Pulmonary lymph node (tissue), 1 donor: ENCODE data around the genes RNF133, TAS2R16, SLC13A1, RBM28 and GARIN1A.

GRCh38 chr7:122698886-122699404 is at the start of gene RNF133:
Gene RNF133 (minus strand): TSS chr7:122699117.
- PRO-cap = no peak

- PRO-cap = no peak
These were observed 83.8 kb downstream of the CADPS2 start for GRCh38 chr7:122802294-122802996.

- PRO-cap = no peak
These were observed at the start of gene TAS2R16 for GRCh38 chr7:122995543-122996090. Gene TAS2R16 (minus strand): TSS chr7:122995700.

DNA sequence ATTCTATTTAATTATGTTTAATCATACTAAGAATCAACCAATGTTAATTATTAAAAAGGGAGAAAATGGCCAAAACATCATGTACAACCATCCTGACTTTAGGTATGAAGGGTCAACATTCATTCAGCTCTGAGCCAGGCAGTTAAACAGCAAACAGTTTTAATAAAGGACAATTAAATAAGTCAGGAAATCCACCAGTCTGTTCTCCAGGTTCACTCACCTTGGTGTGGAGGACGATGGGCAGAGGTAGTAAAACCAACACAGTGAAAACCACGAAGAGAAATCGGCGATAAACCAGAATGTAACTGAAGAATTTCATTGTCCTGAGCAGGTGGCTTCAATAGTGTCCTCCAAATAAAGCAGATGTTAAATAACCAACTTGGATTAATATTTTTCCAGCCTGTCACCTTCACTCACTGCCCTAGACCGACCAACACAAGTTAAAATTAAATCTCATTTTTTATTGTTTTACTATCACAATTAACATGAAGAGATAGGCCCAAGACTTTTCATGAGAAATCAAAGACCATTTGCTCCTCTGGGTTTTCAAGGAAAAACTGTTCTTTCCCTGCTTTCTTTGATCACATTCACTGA is at the start of gene SLC13A1:
TSS of gene SLC13A1 (minus strand) at position 342 of the 594 bp plus-strand sequence.
- PRO-cap = no peak

- PRO-cap = no peak
These were observed 6.3 kb downstream of the IQUB start for GRCh38 chr7:123527699-123528854.

- PRO-cap = no peak
These were observed 764 bp downstream of the LMOD2 start for GRCh38 chr7:123656479-123656780.

- PRO-cap = no peak
These were observed 14.3 kb upstream of the WASL start for GRCh38 chr7:123763134-123763462.

- PRO-cap = no peak
These were observed 140.6 kb downstream of the GRM8 start for GRCh38 chr7:127112153-127112474.

DNA sequence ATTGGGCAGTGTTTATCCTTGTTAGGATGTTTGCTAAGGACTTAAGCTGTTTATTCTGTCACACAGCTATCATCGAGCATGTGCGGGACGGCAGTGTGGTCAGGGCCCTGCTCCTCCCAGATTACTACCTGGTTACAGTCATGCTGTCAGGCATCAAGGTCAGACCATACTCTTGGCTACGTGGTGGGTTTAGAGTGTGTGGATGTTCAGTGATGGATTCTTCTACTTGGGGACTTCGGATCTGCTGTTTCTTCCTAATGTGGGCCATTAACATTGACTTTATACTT is 50.3 kb downstream of the SND1 start:
- PRO-cap = no peak

GRCh38 chr7:128064778-128065458 is 33.7 kb upstream of the LRRC4 start:
- PRO-cap = no peak

DNA sequence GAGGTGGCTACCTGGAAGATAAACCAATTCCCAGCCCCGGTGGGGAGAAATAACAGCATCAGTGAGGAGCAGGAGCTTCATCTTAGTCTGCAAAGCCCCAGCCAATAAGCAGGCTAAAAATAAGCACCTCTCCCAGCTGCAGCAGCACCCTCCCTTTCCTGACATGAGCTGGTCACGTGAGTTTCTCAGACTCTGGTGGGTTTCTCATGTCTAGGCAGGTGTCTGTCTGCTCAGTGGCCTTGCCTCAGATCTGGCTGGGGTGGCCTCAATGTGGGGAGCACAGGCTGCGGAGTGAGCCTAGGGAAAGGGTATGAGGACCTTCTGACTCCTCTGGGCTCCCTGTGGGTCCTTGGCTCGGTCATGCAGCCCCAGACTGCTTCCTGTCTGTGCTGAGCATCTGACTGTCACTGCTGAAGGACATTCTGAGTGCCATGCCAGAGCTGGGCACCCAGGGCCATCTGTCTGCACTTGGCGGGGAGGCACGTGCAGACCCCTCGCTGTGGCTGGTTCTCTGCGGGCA is 81.6 kb upstream of the LRRC4 start:
- PRO-cap = no peak

GRCh38 chr7:128135581-128136774 is 104.7 kb upstream of the LRRC4 start:
- PRO-cap = bidirectional peak, plus-strand start at chr7:128135908, minus-strand start at chr7:128135783; unidirectional peak, plus-strand start at chr7:128135908

DNA sequence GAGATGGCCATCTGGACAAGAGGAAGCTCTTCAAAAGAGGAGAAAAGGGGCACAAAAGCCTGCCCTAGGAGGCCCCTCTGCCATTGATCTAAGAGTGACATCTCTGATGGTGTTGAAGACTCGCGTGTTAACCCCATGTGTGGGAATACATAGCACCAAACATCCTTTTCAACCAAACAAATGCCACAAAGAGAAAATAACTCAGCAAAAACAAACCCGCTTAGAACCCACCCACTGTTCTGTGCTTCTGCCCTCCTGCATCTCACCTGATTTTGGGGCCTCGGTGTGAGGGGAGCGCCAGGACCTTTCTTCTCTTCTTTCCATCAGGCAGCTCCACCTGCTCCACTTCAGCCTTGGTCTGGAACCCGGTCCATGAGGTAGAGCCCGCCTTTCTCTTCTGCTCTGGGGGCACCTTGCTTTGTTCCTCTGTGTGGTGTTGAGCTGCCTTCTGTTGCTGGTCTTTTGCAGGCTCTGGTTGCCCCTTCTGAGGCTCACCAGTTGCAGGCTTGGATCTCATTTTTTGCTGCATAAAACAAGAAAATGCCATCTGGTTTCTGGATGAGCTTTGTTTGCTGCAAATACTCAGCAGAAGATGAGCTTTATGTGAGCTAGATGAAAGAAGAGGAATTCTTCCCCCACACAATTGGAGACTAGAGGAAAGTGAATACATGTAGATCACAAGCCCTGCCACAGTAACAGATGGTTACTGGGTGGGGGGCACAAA is 29.0 kb downstream of the RBM28 start:
- PRO-cap = no peak

DNA sequence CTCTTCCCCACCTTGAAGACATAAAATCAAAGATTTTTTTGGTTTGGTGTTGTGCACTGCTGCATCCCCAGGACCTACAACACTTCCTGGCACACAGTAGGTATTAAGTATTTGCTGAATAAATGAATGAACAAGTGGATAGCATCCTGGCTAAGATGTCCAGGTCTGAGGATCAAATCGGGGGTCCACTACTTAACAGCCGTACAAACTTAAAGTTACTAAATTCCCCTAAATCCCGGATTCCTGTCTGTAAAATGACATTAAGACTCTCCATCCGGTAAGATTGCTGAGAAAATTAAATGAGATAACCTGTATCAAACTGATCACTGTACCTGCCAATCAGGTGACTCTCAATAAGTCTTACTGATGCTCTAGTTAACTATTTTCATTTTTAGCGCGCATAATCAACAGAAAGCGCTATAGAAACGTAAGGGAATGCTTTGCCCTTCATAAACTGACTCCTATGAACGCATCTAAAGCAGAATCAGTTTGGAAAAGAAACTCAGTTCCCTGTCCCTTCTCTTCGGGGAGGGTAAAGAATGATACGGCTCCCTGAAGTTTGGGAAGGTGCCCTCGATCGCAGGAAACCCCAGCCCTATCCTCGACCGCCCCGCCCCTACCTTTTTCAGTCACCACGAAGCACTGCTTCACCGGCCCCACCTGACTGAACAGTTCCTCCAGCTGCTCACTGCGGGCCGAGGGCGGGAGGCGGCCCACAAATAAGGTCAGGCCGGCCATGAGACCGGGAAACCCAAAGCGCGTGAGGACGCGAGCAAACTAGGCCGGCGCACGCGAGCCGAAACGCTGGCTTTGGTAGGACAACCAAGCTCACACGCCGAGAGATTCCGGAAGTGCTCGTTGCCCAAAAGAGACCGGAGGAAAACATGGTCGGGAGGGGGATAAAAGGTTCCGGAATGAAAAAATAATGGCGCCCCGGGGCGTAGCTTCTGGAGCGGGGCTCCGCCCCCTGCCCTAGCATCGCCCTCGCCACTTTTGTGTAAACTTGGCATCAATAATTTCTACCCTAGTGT is at the start of gene RBM28:
TSS of gene RBM28 (minus strand) at position 853 of the 1,031 bp plus-strand sequence.
- PRO-cap = unidirectional peak, minus-strand start at position 842 of the sequence

- PRO-cap = bidirectional peak, plus-strand start at chr7:128531346, minus-strand start at chr7:128531081
These were observed 54.0 kb downstream of the METTL2B start for GRCh38 chr7:128530276-128531287.

- PRO-cap = no peak
These were observed 33.0 kb upstream of the GARIN1A start for GRCh38 chr7:128638537-128640045.

GRCh38 chr7:128671982-128672420 is at the start of gene GARIN1A:
Gene GARIN1A (plus strand): TSS chr7:128672292.
- PRO-cap = no peak

DNA sequence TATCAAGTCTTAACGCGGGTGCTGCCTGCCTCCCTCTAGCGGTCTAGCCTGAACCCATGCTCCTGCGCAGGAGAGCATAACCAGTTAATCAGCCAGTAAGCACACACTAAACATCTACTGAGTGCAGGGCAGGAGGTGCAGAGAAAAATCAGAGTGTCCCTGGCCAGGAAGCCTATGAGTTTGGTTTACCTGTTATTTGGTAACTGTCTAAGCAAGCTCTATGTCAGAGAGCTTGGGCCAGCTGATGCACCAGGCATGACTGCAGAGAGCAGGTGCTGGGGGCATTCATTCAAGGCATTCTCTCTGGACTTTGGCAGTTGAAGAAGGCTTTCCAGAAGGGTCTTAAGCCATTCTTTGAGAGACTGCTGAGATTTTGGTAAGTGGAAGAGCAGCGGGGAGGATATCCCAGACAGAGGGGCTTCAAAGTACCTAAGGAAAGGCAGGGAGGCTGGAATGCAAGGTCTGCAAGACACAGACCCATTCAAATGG is 1.0 kb downstream of the GARIN1A start:
- PRO-cap = no peak

DNA sequence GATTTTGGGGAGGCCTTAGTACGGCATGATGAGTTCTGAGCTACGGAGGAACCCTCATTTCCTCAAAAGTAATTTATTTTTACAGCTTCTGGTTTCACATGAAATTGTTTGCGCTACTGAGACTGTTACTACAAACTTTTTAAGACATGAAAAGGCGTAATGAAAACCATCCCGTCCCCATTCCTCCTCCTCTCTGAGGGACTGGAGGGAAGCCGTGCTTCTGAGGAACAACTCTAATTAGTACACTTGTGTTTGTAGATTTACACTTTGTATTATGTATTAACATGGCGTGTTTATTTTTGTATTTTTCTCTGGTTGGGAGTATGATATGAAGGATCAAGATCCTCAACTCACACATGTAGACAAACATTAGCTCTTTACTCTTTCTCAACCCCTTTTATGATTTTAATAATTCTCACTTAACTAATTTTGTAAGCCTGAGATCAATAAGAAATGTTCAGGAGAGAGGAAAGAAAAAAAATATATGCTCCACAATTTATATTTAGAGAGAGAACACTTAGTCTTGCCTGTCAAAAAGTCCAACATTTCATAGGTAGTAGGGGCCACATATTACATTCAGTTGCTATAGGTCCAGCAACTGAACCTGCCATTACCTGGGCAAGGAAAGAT is 6.3 kb downstream of the OPN1SW start:
- PRO-cap = no peak

DNA sequence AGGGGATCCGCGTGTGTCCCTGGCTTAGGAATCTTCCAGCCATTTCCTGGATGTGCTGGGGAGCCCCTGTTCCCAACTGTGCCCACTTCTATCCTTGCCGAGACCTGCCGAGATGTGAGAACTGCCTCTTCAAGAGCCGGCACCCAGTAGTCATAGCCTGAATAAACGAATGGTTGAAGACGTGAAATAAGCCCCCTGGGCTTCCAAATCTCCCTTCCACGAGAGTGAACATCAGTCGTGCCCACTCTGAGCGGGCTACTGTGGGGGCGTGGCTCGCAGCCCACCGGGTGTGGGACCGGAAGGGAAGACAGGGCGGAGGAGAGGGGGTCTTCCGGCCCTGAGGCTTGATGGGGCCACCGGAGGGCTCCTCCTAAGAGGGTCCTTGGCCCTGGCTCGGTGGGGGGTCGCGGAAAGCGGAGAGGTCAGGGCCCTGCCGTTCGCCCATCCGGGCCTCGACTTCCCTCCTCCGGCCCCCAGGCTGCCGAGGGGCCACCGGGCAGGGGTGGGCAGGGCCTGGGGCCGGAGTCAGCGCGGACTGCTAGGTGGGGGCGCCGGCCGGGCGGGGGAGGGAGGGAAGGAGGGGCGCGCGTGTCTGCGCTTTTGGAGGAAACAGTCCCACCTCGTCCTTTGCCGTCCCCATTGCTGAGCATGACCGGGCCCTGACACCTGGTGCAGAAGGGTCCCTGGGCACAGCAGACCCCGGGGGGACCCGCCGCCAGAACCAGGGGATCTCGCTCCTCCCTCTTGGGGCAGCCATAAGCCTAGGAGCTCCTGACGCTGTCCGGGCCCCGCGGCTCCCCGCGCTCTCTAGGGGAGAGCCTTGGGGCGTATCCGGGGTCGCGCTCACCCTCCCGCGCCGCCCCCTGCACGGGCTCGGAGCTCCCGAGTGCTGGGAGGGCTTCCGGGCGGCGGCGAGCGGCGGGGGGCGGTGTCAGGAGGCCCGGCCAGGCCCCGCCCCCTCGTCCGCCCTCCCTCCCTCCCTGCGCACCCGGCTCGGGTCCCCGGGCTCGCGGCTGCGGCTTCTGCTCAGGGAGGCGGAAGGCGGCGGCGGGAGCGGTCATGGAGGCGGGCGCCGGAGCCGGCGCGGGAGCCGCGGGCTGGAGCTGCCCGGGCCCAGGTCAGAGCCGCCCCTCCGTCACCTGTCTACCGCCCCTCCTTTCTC is 952 bp upstream of the CCDC136 start:
- PRO-cap = unidirectional peak, plus-strand start at position 97 of the sequence; bidirectional peak, plus-strand start at position 1,029 of the sequence, minus-strand start at position 809 of the sequence